ENCODE data around the genes ZNF280A, GGTLC2 and BCR.

DNA sequence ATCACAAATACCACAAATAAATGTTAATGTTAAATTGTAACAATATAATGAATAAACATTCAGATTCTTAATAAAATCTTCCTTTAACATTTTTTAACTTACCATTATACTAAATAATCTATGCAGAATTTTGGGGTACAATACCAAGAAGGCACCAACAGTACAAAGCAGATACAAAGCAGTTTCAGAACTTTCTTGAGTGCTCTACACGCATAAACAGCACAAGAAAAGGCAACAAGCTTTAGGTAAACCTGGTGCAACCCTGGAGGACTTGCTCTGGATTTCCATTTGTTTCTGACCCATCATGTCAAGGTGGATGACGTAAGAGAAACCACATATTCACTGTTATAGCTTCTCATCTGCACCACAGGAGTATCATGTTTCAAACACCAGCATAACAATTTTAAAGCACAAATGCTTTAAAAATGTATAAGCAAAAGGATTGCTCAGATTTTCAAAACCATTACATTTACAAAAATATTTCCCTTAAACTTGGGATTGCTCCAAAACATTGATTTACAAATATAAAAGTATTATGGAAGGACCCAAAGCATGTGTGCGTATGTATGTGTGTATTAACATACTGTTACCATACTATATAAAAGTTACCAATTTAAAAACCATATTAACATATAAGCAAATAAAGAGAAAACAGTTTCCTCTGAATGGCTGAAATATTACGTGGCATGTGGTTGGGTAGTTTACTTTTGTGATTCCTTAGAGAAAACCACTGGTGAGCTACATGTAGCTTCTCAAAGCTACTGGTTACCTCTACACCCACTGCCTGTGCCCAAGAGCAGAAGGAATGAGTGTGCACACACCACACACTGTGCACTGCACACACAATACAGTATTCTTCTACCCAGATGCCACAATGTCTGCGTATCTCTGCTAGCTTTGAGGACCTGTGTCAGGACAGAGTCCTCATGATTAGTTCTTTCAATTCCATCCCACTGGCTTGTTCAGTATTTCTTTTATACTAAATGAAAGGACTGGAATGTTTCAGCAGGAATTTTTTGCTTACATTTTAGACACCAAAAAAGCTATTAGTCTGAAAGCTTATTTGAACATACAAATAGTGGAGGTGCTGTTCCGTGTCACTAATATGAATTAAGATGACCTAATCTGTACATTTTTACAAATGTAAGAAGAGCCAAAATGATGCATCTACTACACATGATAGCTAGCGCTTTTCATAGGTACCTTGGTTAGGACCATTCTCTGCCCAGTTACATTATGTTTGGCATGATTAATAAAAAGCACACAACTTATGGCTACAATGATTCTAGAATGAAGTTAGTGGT is 25.4 kb upstream of the YPEL1 start:
- PRO-cap, 2 experiments = no peak in any of the 2 experiments

GRCh38 chr22:21807097-21807891 is 60.2 kb downstream of the MAPK1 start:
- PRO-cap, 2 experiments = no peak in any of the 2 experiments

- PRO-cap, 2 experiments = peak in 2 of 2 experiments; most common plus-strand start chr22:21817142 (in 1); most common minus-strand start chr22:21817143 (in 1)
Observed at GRCh38 chr22:21817026-21817820, 50.2 kb downstream of the MAPK1 start.

DNA sequence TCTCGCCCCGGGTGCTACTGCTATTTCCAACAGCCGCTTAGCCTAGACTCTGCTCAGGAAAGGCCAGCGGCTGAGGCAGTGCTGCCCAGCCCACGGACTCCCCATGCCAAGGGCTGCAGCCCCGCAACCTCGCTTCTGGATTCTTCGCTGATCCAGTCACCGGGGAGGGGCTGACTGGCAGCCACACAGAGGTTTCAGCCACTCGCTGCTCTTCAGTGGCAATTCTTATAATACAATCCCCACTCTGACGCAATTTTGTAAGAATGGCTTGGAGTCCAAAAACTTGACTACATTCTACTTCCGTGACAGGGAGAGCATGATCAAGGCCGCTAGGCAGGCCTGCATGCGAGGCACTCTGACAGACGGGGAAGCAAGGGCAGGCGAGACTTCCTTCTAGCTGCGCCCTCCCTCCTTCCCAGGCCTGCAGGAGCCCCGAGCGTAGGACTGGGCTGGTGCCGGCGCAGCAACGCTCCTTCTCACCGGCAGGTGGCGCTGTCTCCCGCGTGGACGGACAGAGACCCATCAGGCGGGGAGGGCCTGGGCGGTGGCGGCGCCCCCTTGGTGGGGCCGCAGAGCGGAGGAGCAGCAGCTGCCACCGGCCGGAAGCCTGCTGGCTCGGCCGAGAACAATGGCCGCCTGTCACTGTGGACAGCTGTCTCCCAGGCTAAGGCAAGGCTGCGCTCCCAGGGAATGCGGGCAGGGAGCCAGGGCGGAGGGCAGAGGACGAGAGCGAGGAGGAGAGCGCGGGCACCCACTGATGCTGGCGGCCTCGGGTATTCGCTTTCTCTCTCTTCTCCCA is 14.7 kb downstream of the PPM1F start:
- PRO-cap, 2 experiments = peak in 2 of 2 experiments; most common plus-strand start position 361 of the sequence (in 2); most common minus-strand start position 108 of the sequence (in 1)

DNA sequence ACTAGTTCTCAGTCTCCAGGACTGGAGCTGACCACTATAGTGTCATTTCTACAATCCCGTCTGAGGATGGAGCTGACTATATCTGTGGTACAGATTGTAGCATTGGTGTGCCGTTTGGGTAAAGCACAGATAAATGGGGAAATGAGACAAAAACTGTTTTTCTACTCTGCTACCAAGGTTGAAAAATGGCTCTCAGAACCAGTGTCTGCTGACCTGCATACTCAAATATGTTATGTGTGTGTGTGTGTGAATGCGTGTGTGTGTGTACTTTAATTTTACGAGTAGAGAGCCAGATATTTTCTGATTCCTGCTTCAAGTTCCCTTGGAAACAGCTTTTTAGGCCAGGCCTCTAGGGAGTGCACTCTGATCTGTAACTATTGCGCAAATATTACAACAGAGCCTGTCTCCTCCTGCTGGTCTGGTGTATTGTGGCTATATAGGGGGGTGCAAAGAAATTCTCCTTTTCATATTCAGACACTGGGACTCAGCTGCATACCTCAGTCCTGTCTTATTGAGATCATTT is 78.9 kb upstream of the TOP3B start:
- PRO-cap, 2 experiments = peak in 2 of 2 experiments; most common plus-strand start position 467 of the sequence (in 2); most common minus-strand start position 302 of the sequence (in 1)

- PRO-cap, 2 experiments = no peak in any of the 2 experiments
Observed at GRCh38 chr22:22123818-22124205, 120.8 kb upstream of the VPREB1 start.

DNA sequence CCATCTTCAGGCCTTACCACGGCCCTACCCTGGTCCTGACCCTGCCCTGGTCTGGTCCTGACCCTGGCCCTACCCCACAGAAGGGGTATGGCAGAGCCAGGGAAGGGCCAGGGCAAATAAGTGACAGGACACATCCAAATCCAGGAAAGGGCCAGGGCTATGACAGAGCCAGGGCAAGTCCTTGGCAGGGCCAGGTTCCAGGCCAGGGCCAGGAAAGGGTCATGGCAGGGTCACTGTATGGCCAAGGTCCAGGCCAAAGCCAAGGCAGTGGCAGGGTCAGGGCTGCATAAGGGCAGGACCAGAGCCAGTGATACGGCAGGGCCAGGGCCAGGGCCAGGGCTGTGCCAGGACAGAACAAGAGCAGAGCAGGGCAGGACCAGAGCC is 46.4 kb downstream of the VPREB1 start:
- PRO-cap, 2 experiments = no peak in any of the 2 experiments

DNA sequence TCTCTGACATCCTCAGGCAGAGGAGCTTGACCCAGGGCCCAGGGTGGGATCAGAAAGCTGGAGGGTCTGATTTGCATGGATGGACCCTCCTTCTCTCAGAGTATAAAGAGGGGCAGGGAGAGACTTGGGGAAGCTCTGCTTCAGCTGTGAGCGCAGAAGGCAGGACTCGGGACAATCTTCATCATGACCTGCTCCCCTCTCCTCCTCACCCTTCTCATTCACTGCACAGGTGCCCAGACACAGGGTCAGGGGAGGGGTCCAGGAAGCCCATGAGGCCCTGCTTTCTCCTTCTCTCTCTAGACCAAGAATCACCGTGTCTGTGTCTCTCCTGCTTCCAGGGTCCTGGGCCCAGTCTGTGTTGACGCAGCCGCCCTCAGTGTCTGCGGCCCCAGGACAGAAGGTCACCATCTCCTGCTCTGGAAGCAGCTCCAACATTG is 77.8 kb downstream of the VPREB1 start:
- PRO-cap, 2 experiments = peak in 1 of 2 experiments; most common plus-strand start position 149 of the sequence (in 1)

DNA sequence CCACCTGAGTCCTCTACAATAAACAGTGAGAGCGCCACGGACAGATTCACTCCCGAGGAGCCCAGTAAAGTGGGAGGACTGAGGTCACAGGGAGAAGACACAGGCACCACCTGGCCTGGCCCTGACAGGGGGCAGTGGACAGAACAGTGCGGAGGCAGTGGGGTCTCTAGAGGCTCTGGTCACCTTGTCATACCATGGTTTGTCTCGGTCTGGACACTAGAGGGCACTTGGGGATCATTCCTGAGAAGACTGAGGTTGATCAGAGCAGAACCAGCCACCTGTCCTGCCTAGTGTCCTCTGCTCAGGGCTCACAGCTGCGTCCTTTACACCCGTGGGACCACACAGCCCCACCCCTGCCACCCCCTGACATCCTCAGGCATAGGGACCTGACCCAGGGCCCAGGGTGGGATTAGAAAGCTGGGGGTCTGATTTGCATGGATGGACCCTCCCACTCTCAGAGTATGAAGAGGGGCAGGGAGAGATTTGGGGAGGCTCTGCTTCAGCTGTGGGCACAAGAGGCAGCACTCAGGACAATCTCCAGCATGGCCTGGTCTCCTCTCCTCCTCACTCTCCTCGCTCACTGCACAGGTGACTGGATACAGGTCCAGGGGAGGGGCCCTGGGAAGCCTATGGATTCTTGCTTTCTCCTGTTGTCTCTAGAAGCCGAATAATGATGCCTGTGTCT is 99.1 kb downstream of the ZNF280B start:
- PRO-cap, 2 experiments = no peak in any of the 2 experiments

GRCh38 chr22:22520022-22520760 is at the start of gene ZNF280A:
Gene ZNF280A (minus strand): TSS chr22:22520270.
- PRO-cap, 2 experiments = no peak in any of the 2 experiments

- PRO-cap, 2 experiments = no peak in any of the 2 experiments
Observed at GRCh38 chr22:22644444-22644762, at the start of gene GGTLC2. Gene GGTLC2 (plus strand): TSS chr22:22644614.

DNA sequence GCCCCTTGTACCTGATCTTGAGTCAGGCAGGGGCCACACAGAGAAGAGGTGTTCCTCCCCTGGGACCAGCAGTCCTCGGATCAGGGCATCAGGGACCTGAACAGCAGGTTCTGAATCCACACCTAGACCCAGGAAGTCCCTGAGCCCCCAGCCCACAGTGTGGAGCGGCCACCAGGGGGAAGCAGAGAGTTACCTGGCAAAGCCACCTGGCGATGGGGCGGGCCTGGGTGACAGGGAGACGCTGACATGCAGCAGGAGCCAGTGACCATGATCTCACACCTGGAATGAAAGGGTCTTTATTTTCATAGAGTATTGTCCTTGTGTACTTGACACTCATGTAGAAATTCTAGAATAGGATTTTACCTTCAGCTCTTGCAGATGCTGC is 48.4 kb downstream of the GGTLC2 start:
- PRO-cap, 2 experiments = no peak in any of the 2 experiments

- PRO-cap, 2 experiments = no peak in any of the 2 experiments
Observed at GRCh38 chr22:22693226-22694088, 49.0 kb downstream of the GGTLC2 start.

DNA sequence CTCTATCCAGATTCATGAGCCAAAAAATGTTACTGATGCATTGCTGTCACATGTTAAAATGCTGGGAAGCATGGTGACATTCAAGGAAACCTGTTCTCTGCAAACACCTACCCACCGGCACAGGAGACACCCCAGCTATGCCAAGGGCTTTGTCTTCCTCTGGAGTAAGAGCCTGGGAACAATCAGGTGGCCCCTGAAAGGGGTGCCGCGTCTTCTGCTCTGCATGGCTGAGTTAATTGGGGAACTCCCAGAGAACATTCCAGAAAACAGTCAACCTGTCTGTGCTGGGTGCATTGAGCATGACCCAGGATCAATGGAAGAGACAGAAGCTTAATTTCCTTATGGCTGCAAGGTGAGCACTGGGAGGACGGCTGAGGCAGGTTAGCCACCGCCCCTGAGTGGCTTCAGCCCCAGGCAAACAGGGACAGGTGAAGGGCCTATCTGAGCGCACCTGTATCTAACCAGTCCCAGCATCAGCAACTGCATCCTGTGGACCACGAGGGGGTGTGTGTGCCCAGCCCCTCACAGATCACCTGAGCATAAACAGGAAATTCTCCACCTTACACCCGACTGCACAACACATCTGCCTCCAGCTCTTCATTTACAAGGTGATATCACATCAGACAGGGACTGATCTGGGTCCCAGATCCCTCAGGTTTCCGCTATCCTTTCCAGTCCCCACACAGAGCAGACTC is 108.5 kb downstream of the GGTLC2 start:
- PRO-cap, 2 experiments = no peak in any of the 2 experiments

GRCh38 chr22:23141692-23141882 is 203 bp downstream of the RSPH14 start:
- PRO-cap, 2 experiments = no peak in any of the 2 experiments

DNA sequence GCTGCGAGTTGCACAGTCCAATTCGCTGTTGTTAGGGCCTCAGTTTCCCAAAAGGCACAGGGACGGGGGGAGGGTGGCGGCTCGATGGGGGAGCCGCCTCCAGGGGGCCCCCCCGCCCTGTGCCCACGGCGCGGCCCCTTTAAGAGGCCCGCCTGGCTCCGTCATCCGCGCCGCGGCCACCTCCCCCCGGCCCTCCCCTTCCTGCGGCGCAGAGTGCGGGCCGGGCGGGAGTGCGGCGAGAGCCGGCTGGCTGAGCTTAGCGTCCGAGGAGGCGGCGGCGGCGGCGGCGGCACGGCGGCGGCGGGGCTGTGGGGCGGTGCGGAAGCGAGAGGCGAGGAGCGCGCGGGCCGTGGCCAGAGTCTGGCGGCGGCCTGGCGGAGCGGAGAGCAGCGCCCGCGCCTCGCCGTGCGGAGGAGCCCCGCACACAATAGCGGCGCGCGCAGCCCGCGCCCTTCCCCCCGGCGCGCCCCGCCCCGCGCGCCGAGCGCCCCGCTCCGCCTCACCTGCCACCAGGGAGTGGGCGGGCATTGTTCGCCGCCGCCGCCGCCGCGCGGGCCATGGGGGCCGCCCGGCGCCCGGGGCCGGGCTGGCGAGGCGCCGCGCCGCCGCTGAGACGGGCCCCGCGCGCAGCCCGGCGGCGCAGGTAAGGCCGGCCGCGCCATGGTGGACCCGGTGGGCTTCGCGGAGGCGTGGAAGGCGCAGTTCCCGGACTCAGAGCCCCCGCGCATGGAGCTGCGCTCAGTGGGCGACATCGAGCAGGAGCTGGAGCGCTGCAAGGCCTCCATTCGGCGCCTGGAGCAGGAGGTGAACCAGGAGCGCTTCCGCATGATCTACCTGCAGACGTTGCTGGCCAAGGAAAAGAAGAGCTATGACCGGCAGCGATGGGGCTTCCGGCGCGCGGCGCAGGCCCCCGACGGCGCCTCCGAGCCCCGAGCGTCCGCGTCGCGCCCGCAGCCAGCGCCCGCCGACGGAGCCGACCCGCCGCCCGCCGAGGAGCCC is at the start of gene BCR:
Gene BCR (plus strand): TSS at position 209 of the 999 bp plus-strand sequence.
- PRO-cap, 2 experiments = peak in 2 of 2 experiments; most common plus-strand start position 209 of the sequence (in 1); most common minus-strand start position 429 of the sequence (in 1)

- PRO-cap, 2 experiments = no peak in any of the 2 experiments
Observed at GRCh38 chr22:23192608-23192931, 12.3 kb downstream of the BCR start.

DNA sequence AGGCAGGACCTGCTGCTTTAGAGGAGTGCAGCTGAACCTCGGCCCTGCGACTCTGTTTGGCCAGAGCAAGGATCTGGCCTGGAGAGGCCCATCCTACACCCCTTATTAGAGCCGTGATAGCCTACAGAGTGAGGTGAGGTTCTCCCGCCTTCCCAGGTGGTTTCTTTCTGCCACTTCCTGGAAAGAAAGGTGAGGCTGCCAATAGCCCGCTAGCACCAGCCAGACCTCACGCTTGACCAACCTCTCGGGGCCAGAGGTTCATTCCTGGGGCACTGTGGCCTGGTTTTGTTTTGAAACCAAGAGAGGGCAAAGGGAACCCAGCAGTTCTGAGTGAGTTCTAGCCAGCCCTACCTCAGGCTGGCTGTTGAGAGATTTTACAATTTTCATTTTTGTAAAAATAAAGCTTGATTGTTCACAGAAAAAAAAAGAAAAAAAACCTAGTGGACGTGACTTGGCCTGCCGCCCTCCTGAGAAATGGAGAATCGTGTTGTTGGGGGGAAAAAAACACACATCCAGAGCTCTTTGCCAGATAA is 84.3 kb downstream of the BCR start:
- PRO-cap, 2 experiments = no peak in any of the 2 experiments

GRCh38 chr22:23287547-23288363 is 107.4 kb downstream of the BCR start:
- PRO-cap, 2 experiments = no peak in any of the 2 experiments

GRCh38 chr22:23289055-23289754 is 108.9 kb downstream of the BCR start:
- PRO-cap, 2 experiments = no peak in any of the 2 experiments

Measured in monocyte (primary cell).